Renal cortical epithelial cell (primary cell): ENCODE data around the genes BCL7C and VKORC1.

DNA sequence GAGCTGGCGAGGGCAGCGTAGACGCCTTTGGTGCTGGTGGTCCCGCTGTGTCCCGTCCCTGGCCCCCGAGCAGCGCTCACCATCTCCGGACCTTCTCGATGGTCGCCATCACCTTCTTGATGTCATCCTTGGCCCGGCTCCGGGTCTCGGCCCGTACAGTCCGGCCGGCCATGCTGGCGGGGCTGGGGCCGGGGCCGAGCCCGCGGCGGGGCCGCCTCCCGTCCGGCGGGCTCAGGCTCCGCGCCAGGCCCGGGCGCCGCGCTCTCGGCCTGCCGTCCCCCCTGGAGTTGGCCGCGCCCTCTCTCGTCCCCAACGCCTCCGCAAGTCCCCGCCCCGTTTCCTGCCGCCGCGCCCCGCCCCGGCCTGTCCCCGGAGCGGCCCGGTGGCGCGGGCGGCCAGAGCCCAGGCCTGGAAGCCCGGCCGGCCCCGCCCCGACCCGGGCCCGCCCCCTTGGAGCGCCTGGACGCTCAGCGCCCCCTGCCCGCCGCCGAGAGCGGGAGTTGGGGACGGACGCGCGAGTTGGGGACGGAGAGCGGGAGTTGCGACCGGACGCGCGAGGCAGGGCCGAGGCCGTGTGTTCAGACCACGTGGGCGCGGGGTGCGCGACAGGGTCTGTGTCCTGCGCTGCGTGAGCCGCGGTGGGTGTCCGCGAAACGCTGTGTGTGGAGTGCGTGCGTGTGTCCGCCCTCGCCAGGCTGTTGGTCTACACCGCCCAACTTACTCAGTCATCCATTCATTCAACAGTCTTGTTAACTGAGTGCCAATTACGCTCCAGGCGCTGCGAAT is at the start of gene BCL7C:
TSS of gene BCL7C (minus strand) at position 305 of the 786 bp plus-strand sequence.
- RRBS: 2% methylated on average over 12 of the region's 98 CpGs

DNA sequence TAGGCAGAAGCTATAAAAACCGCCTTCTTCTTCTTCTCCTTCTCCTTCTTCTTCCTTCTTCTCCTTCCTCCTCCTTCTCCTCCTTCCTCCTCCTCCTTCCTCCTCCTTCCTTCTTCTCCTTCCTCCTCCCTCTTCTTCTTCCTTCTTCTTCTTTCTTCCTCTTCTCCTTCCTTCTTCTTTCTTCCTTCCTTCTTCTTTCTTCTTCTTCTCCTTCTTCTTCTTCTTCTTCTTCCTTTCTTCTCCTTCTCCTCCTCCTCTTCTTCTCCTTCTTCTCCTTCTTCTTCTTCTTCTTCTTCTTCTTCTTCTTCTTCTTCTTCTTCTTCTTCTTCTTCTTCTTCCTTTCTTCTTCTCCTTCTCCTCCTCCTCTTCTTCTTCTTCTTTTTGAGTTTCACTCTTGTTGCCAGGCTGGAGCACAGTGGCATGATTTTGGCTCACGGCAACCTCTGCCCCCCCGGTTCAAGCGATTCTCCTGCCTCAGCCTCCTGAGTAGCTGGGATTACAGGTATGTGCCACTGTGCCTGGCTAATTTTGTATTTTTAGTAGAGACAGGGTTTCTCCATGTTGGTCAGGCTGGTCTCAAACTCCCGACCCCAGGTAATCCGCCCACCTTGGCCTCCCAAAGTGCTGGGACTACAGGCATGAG is 4.6 kb upstream of the FBXL19 start:
- RRBS: no CpG with 5 or more reads among the region's 6 CpGs

DNA sequence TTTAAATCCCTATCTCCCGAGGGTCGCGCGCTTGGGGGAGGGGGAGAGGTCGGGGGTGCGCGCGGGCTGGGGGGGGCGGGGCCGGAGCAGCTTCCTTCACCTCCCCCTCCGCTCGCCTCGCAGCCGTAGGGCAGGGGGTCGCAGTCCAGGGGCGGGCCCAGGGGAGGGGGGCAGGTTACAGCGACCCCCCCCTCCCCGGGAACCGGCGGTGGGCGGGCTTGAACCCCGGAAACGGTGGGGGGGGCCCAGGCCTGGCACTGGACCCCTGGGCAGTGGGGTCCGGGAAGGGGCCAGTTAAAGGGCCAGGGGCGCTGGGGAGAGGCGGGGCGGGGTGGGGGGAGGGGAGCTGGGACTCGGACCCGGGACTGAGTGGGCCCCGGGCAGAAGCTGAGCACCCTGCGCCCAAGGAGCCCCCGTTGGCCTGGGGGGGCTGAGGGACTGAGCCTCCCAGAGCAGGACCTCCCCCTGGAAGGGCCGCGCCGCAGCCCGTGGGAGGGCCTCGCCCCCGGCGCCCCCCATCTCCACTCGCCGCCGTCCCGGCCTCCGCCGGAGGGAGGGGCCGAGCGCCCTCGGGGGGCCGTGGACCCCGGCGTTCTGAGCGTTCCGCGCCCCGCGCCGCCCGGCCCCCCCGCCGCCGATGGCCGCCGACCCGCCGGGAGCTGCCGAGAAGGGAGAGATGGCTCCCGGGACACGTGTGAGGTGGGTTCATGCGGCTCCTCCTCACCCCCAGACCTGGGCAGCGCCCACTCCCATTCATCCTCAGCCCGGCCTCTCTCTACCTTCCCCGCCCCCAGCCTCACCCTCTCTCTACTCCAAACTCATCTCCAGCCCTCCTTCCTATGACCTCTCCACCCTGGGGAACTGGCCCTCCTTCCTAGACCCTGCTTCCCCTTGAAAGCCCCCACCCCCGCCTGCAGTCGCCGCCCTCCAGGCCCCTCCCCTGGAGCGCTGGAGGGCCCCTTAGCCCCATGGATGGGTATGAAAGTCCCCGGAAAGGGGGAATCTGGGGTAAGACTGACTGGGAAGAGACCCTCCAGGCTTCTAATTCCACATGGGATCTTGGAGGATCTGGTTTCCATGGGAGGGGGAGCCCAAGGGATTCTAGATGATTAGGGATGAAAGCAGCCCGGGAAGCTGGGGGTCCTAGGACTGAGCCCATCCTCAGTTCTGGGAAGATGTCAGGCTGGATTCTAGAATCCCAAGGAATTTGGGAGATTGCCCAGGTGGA is 803 bp downstream of the FBXL19 start:
- RRBS: 2% methylated on average over 18 of the region's 78 CpGs

- RRBS: no CpG with 5 or more reads among the region's 18 CpGs
Measured at GRCh38 chr16:30930376-30930587, 6.9 kb downstream of the FBXL19 start.

- RRBS: 92% methylated on average over 6 of the region's 30 CpGs
Measured at GRCh38 chr16:31061009-31061665, 12.9 kb downstream of the ZNF668 start.

DNA sequence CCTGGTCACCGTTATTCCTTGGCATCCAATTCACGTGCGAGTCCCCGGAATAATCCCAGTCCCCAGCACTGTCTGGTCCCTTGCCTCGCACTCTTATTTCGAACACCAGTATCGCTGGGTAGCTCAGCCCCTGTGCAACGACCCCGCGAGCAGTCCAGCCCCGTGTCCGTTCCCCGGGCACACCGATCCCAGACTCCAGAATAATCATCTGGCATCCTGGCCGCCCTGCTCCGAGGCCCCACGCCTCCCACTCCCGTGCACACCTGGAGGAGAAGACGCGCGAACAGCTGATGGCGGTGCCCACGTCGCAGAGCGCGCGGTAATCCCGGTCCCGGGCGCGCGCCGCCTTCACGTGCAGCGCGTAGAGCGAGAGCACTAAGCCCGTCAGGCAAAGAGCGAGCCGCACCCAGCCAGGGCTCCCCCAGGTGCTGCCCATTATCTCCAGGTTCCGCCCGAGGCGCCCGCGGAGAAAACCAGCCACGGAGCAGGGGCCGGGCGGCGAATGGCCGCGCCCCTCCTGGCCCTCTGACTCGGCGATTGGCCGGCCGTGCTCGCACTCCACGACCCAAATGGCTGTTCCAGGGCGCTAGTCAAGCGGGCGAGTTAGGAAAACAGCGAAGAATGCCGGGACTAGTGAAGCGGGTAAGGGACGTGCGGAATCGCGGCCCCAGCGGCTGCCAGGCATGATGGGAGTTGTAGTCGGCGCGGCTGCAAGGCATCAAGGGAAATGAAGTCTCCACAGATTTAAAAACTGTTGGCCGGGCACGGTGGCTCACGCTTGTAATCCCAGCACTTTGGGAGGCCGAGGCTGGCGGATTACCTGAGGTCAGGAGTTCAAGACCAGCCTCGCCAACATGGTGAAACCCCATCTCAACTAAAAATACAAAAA is at the start of gene VKORC1:
TSS of gene VKORC1 (minus strand) at position 504 of the 889 bp plus-strand sequence.
- RRBS: 1% methylated on average over 15 of the region's 77 CpGs

- RRBS: 12% methylated on average over 4 of the region's 22 CpGs
Measured at GRCh38 chr16:31138399-31139279, 3.1 kb upstream of the PRSS8 start.

DNA sequence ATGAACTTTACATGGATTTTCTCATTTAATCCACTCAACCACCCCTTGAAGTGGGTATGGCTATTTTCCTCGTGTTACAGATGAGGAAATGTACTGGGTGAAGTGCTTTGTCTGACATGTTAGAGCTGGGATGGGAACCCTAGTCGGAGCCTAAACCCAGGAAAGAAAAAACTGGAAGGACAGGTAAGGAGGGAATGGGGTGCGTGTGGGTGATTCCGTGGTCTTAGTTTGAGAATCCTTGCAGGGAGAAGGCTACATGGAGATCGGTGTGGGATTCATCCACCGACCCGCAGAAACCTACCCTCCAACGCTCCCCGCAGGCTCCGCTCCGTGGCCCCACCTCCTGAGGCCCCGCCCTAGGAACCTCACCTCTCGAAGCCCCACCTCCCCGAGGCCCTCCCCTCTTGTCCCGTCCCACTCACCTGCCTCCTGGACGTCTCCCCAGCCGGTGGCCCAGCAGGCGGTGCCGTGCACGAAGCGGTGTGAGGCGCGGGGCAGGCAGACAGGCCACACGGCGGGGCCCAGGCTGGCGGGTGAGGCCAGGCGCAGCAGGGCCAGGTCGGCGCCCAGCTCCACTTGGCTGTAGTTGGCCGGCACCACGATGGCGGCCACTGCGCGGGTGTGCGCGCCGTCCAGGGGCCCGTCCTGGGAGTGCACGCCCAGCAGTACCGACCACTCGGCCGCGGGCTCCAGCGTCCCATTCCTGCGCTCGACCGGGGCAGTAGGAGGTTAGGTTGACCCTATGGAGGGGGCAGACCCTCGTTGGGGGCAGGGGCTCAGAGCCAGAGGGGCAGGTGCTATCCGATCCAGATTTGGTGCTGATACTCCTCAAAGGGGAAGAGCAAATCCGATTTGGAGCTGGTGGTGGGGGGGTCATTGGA is 1.7 kb downstream of the PRSS36 start:
- RRBS: no CpG with 5 or more reads among the region's 50 CpGs

DNA sequence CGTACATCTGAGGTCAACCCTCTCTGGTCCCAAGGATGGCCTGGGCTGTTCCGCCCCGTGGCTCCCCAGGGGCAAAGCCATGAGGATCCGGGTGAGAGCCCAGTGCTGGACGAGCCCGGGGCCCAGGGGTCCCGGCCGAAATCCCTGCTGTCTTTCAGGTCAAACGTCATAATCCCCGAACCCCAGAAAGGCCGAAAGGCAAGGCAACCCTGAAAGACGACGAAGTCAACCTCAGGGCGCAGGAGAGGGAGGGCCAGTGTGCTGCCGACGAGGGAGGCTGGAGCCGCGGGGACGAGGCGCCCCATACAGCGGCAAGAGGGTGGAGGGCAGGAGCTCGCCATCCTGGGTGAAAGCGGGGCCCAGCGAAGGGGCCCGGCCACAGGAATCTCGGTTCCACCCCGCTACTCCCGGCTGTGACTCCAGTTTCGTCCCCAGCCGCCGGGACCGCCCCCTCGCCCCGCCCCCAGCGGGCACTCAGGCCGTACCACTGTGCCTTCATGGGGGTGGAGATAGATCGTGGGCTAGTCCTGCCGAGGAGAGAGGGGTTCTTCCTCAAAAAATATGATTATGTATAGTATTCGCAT is 457 bp upstream of the FUS start:
- RRBS: no CpG with 5 or more reads among the region's 39 CpGs

GRCh38 chr16:31184724-31185071 is 4.8 kb downstream of the FUS start:
- RRBS: no CpG with 5 or more reads among the region's 5 CpGs

GRCh38 chr16:31196719-31197496 is 5.7 kb downstream of the PYCARD start:
- RRBS: no CpG with 5 or more reads among the region's 10 CpGs

GRCh38 chr16:31198410-31199173 is 4.0 kb downstream of the PYCARD start:
- RRBS: no CpG with 5 or more reads among the region's 5 CpGs

GRCh38 chr16:31201427-31202014 is 1.0 kb downstream of the PYCARD start:
- RRBS: no CpG with 5 or more reads among the region's 15 CpGs

DNA sequence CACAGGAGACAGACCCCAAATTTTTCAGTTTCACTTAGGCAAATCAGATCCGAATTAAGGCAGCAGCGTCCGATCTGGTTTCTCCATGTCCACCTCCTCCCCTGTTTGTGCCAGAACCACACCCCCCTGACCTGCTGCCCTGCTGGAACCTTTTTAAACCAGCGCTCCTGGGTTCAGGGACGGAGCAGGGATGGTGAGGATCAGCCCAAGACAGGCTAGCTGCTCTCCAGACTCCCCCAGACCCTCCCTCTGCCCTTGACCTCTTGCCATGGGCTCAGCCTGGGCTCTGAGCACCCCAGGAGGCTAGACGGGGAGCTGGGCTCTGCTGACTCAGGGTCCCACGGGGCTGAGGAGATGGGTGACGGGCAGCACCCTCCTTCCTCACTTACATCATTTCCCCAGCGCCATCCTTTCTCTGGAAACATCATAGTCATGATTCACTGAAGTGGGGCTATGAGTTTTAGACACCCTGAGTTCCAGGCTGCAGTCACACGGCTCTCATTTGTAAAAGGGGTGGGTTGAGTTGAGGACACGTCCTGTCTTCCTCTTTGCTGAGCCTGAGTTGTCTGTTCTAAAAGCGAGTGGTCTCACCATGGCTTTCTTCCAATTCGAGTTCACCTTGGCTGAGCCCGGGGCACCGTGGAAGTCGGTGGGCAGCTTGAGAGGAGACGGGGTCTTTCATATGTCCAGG is 3.1 kb upstream of the ITGAX start:
- RRBS: no CpG with 5 or more reads among the region's 17 CpGs

DNA sequence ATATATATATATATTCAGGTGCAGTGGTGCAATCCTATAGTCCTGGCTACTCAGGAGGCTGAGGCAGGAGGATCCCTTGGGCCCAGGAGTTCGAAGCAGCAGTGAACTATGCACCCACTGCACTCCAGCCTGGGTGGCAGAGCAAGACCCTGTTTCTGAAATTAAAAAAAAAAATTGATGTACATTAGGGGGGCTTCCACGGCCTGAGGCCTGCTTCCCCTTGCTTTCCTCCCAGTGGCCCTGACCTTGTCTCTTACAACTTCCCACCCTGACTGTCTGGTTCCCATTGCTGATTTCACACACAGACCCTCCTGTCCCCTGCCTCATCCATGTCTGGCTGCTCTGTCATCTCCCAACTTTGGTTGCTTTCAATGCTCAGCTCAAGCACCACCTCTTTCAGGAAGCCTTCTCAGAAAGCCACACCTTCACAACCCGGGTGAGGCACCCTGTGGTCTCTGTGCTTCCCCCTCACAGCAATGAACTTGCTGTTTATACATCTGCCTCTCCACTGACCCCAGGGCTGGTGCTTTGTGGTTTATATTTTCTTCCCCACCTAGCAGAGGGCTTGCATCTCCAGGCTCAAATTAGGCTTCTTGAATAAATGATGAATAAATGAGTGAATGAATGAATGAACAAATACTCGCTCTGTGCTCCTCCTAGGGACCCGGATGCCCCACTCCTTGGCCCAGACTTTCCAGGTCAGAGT is 667 bp upstream of the ITGAX start:
- RRBS: no CpG with 5 or more reads among the region's 5 CpGs

DNA sequence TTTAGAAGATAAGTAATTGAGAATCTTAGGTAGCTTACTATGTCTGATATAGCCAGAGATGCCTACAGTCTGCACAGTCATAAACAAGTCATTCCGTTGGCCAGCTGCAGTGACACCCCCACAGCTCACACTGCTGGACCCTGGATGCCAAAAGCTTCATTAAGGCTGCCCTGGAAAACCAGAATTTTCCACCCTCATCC is 709 bp upstream of the COX6A2 start:
- RRBS: no CpG with 5 or more reads among the region's 1 CpG

DNA sequence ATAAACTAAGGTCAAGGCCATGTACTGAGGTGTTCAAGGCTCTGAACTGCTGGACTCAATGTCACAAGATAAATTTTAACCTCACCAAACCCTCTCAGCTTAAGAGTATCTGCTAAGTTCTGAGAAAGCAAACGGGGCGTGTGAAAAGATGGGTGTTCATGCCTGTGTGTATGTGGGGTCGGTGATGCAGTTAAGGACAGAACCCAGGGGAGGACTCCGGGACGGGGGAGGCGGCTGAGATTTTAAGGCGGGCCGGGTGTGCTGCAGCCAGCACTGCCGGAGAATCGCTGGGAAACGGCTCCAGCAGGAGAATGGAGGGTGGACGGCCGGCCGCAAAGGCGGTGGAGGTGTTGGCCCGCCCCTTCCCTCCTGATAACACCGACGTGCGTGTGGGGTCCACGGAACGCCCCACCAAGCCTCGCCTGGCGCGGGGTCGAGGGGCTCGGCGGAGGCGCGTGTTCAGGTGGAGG is 754 bp downstream of the ZNF843 start:
- RRBS: 46% methylated on average over 7 of the region's 29 CpGs

DNA sequence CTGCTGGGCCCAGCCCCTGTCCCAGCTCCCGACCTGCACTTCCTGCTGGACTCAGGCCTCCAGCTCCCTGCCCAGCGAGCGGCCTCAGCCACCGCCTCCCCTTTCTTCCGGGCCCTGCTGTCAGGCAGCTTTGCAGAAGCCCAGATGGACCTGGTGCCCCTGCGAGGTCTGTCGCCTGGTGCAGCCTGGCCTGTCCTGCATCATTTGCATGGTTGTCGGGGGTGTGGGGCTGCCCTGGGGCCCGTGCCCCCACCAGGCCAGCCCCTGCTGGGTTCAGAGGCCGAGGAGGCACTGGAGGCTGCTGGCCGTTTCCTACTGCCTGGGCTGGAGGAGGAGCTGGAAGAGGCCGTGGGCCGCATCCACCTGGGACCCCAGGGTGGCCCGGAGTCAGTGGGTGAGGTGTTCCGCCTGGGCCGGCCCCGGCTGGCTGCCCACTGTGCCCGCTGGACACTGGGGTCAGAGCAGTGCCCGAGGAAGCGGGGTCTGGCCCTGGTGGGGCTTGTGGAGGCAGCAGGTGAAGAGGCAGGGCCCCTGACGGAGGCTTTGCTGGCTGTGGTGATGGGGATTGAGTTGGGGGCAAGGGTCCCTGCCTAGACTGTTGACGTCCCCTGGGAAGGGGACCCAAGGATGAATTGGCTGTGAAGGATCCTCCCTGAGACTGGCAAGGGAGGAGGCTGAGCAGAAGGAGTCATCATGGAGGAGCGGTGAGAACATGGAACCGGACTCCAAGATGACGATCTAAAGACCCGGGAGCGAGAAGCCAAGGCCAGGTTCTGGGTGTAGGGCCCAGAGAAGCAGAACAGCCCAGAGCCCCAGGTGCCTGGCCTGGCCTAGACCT is 5.4 kb upstream of the TGFB1I1 start:
- RRBS: no CpG with 5 or more reads among the region's 27 CpGs

DNA sequence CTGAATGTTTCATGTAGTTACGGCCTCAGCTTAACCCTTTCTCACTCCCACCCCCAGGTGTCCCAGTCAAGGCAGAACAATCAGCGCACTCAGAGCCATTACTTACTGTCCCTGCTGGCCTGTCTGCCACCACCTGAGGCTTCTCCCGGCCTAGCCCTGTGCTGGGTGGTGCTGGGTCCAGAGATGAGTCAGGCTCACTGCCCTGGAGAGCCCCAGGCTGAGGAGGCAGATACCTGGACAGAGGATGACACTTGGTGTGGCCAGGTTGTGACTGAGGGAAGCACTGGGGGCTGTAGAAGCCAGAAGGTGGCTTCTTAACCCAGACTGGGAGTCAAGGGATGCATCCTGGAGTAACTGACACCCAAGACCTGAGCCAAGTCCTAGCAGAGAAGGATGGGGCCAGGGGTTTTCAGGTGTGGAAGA is 3.9 kb upstream of the SLC5A2 start:
- RRBS: no CpG with 5 or more reads among the region's 3 CpGs

DNA sequence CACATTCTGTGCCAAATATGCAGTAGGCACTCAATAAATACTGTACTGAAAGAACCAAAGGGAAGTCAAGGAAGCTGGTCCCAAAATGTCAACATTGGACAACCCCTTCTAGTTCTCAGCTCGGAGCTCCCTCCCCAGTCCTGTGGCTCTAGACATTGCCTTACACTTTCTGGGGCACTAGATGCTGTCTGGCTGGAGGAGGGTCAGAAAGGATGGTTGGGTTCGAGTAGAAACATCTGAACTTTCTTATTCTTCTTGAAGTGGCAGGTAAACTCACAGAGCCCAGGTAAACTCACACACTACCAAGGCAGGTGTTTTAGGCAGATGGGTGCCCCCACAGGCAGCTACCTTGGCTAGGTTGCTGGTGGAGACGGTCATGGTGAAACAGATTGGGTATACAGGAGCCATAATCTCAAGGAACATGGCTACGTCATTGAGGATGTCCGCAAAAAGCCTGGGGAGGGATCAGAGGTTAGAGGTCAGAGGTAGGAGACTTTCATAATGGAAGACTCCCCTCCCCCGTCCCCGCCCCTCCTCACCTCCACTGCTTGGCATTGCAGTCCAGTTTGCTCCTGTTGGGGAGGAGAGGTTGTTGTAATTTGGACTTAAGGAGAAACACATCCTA is 9.1 kb downstream of the RUSF1 start:
- RRBS: no CpG with 5 or more reads among the region's 7 CpGs